Tongue (tissue), 2 donors: Measurements from ENCODE around the genes ZNF492, ZNF728 and C19orf12.

DNA sequence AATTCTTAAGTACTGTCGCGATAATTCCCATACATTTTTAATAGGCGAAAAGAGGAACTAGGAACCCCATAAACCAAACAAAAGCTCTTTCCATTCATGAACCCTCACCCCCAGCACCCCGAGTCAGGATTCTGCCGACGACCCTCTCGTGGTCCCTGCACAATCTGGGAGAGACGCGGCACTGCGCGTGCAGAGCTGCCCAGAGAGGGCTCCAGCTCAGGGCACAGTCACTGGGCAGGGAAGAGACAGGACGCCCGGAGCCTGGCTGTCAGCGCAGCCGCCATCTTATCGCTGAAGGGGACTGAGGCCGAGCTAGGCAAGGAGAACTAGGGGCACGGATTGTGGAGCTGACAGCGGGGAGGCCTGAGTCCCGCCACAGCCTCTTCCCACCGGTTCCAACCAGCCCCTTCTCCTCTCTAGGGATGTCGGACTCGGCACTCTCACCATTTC lies 370 bp downstream of the ZNF98 start:
- RAMPAGE, long total RNA = no peak

DNA sequence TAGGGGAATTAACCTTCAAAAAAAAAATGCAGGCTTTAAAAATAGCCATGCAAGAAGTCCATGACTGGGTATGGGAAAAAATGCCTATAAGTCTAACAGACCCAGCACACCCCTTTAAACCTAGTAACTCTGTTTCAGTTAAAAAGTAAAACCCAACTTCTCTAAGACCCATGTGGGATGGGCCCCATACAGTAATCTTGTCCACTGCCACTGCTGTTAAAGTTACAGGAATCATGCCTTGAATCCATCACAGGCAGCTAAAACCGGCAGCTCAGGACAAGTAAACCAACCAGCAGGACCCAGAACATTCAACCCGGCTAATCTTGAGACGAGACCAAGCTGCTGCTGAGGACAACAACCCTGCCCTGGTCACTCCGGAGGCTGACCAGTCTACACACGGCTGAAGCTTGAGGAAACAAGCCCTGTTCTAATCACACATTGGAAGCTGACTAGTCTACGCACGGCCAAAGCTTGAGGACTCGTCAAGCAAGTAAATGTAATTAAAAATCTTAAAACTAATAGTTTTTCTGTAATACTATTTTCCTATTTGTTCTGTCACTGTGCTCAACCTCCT lies 105.2 kb upstream of the ZNF492 start:
- RAMPAGE, long total RNA = no peak

DNA sequence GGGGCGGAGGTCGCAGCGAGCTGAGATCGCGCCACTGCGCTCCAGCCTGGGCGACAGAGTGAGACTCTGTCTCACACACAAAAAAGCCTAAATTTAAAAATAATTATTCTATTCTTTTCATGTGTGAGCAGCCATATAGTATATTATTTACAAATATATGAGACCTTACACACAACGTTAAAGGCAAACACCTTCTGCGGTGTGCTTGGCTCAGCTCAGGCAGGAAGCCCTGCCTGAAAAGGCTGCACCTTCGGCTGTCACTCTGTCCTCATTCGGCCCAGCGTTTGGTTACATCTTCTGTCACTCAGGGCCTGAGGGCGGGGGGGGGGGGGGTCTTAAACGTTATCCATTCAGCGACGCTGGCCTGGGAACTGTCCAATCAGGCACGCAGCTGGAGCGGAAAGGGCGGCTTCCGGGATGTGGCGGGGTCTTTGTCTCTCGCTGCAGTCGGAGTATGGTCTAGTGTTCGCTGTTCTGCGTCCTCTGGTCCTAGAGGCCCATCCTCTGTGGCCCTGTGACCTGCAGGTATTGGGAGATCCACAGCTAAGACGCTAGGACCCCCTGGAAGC lies at the start of gene ZNF492:
ZNF492 (plus strand) TSS at position 428 of the 569 bp plus-strand sequence.
- RAMPAGE, long total RNA = no peak

GRCh38 chr19:23002441-23003439 lies at the start of gene ZNF728:
Gene ZNF728 (minus strand): TSS chr19:23003176.
- RAMPAGE, long total RNA = no peak

GRCh38 chr19:23071084-23071690 lies 45.6 kb upstream of the ZNF730 start:
- RAMPAGE, long total RNA = no peak

GRCh38 chr19:23471257-23471600 lies 76.0 kb upstream of the ZNF91 start:
- RAMPAGE, long total RNA = no peak

DNA sequence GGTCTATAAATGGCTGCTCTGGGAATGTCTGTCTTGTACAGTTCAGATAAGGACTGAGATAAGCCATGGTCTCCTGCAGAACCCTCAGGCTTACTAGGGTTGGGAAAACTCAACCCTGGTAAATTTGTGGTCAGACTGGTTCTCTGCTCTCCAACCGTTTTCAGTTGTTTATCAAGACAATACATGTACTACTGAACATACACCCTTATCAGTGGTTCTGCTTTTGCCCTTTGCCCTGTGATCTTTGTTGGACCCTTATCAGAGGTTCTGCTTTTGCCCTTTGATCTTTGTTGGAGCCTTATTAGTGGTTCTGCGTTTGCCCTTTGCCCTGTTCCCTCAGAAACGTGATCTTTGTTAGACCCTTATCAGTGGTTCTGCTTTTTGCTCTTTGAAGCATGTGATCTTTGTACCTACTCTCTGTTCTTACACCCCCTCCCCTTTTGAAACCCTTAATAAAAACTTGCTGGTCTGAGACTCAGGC lies 37.2 kb downstream of the ZNF675 start:
- RAMPAGE, long total RNA = no peak

GRCh38 chr19:24033356-24034510 lies 53.3 kb upstream of the ZNF254 start:
- RAMPAGE, long total RNA = no peak

DNA sequence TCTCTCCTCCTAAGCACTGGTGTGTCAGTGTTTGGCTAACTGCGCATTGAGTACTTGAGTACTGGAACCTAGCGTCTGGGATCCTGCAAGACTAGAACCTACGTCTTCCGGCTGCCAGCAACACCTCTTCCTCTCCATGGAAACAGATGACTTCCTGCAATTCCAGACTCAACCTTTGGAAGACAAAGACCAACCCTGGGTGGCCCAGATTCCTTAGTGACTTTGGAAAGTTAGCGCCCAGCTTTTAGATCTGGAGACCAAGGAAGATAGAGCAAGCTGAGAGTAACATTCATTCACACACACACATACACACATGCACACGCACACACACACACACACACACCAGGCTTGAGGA lies 789.0 kb downstream of the UQCRFS1 start:
- RAMPAGE, long total RNA = no peak

- RAMPAGE, long total RNA = no peak
These were observed 768.0 kb downstream of the UQCRFS1 start for GRCh38 chr19:28444769-28445600.

- RAMPAGE, long total RNA = no peak
These were observed 597.9 kb downstream of the UQCRFS1 start for GRCh38 chr19:28614578-28615928.

GRCh38 chr19:29405656-29406106 lies 120.1 kb upstream of the VSTM2B start:
- RAMPAGE, long total RNA = no peak

- RAMPAGE, long total RNA = no peak
These were observed 384 bp downstream of the POP4 start for GRCh38 chr19:29606444-29606889.

DNA sequence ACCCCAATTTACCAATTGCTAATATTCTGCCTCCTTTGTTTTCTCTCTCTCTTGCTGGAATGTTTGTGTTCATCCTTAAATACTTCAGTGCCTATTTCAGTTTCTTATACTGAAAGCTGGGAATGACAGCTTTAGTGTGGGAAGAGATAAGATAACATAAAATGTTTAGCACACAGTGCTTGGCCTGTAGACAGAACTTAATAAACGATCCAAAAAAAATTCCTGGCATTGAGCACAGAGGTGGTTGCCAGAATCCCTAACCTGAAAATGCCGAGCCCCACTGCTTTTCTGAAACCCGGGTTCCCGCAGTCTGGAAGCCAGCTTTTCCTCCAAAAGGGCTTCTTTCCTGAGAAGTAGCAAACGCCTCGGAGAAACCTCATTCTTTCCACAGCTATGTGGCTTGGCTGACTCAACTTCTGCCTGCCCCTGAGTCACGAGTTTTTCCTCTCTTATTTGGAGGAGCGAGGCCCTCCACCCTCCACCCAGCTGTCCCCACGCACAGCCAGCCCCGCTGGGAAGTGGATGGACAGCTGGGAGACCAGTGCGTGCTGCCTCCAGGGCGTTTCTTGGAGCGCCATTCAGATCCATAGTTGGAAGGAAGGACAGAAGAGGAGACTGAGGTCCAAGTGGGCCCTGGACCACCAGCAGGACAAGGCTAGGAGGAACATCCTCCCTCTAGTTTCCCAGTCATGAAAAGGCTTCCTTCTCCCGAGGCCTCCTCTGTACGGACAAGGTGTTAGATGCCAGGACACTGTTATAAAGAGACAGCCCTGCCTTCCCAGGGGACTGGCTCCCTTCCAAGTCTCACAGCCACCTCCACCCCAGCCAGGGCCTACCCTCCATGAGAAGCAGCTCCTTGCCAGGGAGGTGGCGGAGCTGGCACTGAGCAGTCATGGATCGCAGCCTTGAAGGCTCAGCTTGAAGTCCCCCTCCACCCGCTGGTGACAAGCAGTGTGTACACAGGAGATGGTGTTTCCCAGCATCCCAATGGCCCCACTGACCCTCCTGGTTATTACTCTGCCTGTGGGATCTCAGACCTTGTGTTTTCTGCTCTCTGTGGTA lies 2.6 kb upstream of the PLEKHF1 start:
- RAMPAGE, long total RNA = no peak

- RAMPAGE, long total RNA = no peak
These were observed at the start of gene C19orf12 for GRCh38 chr19:29714912-29716019. Gene C19orf12 (minus strand): TSS chr19:29715261.

DNA sequence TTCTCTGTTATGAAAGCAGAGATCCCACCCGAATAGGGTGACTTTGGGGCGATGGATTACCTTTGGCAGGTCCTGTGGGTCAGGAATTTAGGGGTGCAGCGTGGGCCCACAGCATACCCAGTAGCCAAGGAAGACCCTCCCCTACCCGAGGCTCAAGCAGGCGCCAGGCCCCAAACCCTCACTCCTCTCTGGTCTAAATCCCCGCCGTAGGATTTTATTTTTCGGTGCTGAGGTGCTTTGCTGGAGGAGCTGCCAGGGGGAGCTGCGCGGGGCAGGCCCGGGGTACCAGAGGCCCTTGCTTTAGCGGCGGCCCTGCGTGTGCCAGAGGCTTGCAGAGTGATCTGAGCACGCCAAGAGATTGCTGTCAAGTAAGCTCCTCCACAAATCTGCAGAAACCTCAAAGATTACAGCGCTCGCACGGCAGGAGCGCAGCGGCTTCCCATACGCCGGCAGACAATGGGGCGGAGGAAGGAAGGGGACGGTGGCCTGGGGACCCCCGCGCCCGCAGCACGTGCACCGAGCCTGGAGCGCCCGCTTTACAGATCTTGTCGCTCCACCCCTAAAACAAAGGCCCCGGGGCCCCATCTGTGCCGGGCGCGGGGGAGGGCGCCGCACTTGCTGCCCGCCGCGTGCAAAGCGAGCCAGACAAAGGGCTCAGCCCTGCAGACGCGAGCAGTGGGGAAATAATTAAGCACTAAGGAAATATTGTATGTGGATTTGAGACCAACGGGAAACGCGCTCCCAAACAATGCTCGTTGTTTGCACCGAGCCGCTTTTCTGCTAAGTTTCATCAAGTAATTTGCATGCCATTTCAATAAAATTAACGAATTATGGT lies 9.1 kb upstream of the C19orf12 start:
- RAMPAGE, long total RNA = no peak

- RAMPAGE, long total RNA = no peak
These were observed 32.4 kb downstream of the CCNE1 start for GRCh38 chr19:29844206-29844622.

- RAMPAGE, long total RNA = no peak
These were observed 11.8 kb upstream of the ZNF536 start for GRCh38 chr19:30360477-30360736.

DNA sequence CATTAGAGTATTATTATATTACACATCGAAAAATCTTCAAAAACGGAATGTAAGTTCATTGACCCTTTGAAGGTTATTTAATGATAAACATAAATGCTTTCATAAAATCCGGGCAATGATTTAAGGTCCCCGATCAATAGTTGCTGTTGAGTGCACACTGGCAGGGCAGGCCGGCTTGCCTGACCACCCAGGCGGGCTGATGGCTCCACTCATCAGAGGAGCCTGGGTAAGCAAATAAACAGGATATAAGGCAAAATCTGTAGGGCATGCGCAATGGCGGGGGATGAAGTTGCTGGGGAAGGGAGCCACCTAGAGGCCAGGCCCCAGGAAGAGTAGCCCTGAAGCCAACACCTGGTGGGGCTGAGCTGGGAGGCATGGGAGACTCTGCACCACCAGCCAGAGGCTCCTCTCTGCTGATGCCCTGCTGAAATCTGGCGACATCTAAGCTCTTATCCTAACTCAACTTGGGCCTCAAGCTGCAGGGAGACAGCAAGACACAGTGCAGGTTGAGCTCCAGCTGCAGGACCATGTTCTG lies 324.3 kb downstream of the ZNF536 start:
- RAMPAGE, long total RNA = no peak

GRCh38 chr19:30711376-30711777 lies 339.2 kb downstream of the ZNF536 start:
- RAMPAGE, long total RNA = no peak